Mammary epithelial cell (primary cell): ENCODE results near the genes EHD1, SNX15 and CDC42EP2.

- CAGE, long polyA plus RNA = no peak
- RRBS = 91% methylated on average over 3 of the region's 10 CpGs
Observed at GRCh38 chr11:64559723-64560073, 4.0 kb downstream of the SLC22A11 start.

DNA sequence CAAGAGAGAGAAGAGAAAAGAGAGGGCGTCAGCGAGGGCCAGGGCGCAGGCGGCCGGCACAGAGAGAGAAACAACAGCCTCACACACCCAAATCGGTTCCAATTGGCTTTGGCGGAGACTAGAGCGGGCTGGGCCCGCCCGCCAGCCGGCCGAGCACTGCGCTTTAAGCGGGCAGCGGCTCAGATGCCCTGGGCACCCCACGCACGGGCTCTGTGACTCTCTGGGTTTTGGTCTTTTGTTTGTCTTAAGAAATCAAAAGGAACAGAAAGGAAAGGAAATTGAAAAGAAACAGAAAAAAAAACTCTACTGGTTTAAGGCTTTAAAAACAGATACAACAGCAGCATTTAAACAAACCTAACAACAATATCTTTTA lies 17.1 kb downstream of the SLC22A12 start:
- CAGE, long polyA plus RNA = no peak
- RRBS = no CpG with 5 or more reads among the region's 17 CpGs

- CAGE, long polyA plus RNA = no peak
- RRBS = no CpG with 5 or more reads among the region's 10 CpGs
Observed at GRCh38 chr11:64675169-64675813, 47.7 kb downstream of the NRXN2 start.

DNA sequence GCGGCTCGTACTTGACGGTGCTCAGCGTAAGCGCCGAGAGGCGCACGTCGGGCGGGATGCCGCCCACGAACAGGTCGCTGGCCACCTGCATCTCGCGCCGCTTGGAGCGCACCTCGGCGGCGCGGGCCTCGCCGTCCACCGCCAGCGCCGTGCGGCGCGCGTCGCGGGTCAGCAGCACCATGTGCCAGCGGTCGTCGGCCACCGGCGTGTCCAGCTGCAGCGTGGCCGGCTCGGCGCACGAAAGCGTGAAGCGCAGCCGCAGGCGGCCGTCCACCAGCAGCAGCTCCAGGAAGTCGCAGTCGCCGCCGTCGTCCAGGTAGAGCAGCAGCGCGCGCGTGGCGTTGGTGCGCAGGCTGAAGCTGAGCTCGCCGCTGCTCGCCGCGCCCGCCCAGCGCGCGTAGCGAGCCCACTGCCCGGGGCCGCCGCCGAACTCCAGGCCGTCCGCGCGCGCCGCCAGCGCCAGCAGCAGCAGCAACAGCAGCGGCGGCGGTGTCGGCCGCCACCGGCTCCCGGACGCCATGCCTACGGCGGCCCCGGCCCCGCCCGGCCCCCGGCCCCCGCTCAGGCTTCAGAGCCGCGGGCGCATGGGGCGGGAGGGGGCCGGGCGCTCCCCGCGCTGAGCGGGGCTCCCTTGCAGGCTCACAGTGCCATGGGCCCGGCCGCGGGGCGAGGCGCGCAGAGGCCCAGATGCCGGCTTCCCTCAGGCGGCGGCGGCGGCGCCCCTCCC lies 9.7 kb downstream of the NRXN2 start:
- CAGE, long polyA plus RNA = no peak
- RRBS = 3% methylated on average over 33 of the region's 115 CpGs

DNA sequence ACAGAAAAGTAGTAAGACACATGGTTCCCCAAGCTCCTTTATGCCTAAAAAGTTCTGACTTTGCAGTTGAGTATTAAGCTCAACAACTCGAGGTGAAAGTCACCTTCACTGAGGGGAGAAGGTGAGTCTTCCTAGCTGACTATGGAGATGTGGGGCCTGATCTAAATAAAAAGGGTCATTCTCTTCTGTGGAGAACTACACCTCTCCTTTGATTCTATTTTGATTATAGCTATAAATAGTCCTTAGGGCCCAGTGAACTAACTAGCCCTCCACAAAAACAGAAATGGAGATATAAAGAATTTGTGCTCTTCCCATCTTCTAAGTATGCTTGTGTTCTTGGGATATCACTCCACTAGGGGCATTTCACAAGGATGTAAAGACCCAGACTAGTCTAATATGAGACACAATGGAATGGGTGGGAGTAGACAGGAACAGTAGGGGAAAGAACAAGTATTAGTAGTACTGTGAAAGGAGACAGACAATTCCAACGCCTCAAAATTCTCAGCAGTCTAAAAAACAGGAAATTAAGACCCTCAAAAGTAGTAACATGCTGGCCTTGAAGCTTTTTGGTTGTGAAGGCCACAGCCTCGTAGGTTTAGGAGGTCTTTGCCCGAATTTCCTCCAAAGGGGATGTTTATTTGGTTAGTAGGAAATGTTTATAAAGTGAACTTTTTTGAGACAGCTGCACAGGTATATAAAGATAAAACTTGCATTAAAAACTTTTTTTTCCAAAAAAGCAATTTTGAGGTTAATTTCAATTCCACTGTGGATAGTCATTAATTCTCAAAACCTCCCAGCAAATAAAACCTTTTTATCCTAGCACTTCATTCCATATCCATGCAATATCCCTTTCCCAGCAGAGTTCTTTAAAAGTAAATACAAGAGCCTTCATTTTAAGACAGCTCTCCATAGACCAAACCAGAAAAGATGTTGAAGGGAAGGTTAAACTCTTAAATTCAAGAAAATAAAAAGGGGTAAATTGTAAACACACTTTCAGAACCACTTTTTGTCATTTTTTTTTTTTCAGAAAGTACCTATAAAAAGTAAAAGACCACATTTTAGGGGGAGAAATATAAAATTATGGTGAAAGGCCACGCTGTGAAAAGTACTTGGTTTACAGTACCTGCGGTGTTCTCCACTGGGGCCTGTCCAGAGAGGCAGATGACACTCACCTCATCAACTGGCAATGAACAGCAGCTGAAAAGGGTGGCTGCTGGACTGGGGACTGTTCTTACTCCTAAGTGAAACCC lies 2.9 kb downstream of the SF1 start:
- CAGE, long polyA plus RNA = no peak
- RRBS = no CpG with 5 or more reads among the region's 6 CpGs

DNA sequence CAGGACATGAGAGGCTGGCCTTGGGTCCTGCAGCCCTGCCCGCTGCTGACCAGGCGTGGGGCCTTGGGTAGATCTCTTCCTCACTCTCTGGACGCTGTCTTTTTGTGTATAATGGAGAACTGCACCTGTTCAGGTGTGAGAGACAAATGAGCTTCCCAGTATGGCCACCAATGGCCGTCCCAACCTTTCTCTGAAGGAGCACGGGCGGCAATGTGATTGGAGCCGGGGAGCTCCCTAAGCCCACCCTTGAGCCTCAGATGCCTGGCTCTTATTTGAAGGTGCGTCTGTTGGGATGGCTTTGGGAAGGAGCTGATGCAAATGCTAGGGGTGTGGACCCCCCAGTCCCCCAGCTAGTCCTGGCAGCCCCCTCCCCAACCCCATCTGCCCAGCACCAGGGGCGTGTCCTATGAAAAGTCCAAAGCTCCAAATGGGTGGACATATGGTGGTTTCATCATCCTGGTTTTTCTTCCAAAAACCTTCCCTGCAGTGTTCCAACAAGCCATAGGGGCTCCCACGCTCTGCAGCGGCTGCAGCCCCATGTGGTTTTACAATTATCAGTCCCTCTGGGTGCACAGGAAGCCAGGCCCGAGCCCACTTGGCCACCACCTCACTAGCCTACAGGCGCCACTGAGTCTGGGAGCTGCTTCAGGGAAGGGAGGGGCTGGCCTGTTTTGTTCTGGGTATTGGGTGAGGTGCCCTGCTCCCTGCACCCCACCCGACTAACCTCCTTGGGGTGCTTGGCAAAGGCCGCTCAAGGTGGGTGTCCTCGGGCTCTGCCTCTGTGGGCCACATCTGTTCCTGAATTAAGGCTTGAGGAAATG lies 5.0 kb upstream of the CDC42BPG start:
- CAGE, long polyA plus RNA = no peak
- RRBS = no CpG with 5 or more reads among the region's 16 CpGs

GRCh38 chr11:64863656-64864209 lies 14.7 kb downstream of the EHD1 start:
- CAGE, long polyA plus RNA = no peak
- RRBS = no CpG with 5 or more reads among the region's 17 CpGs

DNA sequence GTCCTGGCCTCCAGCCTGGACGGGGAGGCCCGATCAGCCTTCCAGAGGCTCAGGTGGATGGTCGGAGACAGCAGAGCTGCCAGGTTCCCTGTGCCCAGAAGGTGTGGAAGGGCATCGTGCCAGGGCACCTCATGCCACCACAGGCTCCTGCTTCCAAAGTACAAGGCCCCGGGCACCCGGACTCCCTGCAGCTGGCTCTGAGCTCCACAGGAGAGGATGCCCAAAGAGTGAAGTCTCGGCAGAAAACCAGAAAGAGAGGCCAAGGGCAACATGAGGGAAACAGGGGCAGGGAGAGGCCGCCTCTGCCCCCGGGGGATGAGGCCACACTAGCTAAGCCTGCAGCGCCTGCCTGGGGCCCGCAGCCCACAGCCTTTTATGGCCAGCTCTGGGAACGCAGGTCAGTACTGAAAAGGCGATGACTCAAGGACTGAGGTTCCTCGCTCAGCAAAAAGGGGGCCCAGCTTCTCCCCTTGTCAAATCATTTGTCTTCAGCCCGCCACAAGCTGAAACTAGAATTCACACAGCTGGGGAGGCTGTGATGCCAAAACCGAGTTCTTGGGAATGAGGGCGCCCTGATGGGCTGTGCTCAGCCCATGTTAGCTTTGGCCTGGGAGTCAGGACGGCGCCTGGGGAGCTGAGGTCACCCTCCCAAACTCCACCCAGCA lies 14.1 kb downstream of the EHD1 start:
- CAGE, long polyA plus RNA = no peak
- RRBS = no CpG with 5 or more reads among the region's 19 CpGs

DNA sequence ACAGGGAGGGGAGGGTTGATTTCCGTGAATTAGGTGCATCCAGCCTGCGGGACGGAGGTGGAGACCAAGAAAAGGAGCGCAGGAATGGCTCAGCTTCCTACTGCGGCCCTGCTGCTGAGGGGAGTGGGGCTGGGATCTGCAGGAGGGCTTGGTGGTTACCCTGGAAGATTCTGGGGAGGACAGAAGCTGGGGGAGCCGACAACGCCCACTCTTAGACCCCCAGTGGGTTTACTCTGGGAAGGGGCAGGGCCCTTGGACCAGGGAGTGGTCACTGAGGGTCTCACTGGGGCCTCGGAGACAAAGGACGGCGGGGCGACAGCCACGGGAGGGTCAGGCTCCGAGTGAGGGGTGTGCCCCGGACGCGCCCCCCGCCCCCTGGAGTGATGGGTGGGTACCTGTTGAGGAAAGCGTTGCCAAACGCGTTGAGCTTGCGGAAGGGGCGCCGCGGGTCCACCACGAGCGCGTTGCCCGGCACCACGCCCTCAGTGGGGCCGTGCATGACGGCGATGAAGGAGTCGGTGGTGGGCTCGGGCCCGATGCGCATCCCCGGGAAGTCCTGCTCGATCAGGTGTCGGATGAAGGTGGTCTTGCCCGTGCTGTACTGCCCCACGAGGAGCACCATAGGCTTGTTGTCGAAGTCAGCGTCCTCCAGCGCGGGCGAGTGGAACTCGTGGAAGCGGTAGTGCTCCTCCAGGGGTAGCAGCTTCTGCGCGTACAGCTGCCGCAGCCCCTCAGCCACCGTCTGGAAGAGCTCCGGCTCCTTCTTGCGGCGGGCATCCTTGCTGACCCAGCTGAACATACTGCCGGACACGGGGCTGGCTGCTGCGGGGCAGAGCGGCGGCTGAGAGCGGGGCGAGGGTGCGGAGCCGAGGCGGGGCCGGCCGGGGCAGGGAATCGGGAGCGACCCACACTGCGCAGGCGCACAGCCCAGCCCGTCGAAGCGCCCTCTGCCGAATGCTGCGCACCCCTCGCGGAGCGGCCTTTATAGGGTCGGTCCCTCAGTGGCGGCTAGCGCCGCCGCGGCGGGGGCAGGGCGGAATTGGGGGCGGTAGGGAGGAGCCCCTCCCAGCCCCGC lies at the start of gene EHD1:
Gene EHD1, minus strand, starts transcription at position 956 of the 1,075 bp plus-strand sequence.
- CAGE, long polyA plus RNA = no peak
- RRBS = 2% methylated on average over 17 of the region's 89 CpGs

DNA sequence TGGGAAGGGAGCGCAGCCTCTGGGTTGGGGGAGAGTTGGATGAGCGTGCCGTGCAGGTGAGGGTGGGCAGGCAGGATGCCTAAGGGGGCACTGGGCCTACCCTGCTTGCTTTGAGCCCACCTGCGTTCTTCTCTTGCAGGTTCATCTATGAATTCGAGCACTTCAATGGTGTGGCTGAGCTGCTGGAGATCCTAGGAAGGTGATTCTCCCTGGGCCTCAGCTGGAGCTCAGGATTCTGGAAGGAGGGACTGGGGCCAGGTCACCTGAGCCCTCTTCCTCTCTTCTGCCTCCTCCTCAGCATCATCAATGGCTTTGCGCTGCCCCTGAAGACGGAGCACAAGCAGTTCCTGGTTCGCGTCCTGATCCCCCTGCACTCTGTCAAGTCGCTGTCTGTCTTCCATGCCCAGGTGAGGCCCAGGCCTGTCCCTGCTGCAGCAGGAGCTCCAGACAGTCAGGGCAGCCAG lies 5.5 kb downstream of the GPHA2 start:
- CAGE, long polyA plus RNA = no peak
- RRBS = no CpG with 5 or more reads among the region's 10 CpGs

DNA sequence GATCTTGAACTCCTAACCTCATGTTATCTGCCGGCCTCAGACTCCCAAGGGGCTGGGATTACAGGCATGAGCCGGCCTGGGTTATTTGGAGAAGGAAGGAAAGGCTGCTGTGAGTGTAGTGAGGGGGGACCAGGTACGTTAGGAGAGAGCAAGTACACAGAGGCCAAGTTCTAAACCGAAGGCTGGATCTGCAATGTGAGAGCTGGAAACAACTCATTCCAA lies 389 bp downstream of the BATF2 start:
- CAGE, long polyA plus RNA = no peak
- RRBS = no CpG with 5 or more reads among the region's 4 CpGs

DNA sequence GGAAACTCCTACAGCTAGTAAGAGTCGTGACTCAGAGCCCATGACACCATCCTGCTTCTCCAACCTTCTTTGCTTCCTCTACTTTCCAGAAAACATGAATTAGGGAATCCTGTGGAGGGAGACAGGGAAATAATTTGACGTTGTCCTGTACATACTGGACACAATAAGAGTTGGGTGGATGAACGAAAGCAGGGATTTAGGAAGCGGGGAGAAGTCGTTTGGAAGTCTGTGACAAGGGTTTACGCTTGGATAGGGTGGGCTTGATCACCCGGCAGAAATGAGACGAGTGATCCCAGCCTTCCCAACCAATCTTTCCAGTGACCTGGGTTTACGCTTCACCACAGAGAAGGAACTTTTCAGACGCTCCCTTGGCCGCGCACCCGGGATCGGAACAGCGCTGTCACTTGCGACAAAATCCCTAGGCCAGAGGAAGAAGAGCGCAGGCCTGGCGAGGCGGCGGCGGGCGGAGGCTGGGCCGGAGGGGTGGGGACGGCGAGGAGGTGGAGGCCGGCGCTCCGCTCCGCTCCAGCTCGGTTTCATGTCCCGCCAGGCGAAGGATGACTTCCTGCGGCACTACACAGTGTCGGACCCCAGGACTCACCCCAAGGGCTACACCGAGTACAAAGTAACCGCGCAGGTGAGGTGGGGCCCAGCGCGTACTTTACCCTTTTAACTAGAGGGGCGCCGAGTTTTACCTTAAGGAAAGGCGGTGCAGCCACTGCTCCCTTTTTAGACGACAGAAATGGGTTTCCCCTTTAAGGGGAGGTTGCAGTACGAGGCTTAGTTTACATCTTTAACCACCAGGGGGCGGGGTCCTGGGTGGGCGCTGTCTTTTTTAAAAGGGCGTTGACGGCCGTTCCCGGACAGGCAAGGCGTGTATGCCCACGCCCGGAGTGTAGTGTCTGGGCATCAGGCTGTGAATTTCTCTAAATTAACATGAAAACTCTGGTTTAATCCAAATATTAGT lies at the start of gene SNX15:
Gene SNX15, plus strand, starts transcription at position 440 of the 967 bp plus-strand sequence.
- CAGE, long polyA plus RNA = no peak
- RRBS = 1% methylated on average over 6 of the region's 53 CpGs

- CAGE, long polyA plus RNA = no peak
- RRBS = no CpG with 5 or more reads among the region's 23 CpGs
Observed at GRCh38 chr11:65110111-65110975, 1.3 kb upstream of the TM7SF2 start.

DNA sequence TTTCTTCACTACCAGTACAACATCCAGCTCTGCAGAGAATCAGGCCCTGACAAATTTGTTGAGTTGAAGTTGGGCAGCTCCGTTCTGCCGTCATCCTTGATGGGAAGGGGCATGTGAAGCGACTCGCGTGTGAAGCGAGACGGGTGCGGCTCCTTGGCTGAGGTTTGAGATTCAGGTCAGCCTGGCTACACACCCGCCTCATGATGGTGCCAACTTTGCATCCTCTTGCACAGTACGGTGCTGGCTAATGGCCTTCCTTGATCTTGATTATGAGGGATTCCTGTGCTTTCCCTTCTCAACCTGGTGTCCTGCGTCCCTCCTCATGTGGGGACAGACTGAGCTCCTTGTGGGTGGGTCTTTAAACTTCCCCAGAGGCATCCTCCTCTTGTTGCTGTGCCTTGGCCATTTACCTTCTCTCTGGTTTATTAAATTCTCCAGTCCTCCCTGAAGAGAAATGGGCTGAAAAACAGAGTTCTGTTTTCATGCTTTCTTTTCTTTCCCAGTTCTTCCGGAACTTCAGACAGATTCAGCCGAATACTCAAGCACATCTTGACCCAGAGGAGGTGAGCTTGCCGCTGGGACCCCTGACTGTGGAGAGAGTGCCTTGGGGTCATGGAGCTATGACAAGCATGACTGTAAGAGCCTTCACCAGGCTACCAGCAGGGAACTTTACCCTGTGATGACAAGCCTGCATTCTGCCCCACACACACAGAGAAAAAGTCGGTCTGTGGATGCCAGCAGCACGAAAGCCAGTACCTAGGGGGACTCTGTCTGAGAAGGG lies 19.4 kb upstream of the CDC42EP2 start:
- CAGE, long polyA plus RNA = no peak
- RRBS = no CpG with 5 or more reads among the region's 16 CpGs

DNA sequence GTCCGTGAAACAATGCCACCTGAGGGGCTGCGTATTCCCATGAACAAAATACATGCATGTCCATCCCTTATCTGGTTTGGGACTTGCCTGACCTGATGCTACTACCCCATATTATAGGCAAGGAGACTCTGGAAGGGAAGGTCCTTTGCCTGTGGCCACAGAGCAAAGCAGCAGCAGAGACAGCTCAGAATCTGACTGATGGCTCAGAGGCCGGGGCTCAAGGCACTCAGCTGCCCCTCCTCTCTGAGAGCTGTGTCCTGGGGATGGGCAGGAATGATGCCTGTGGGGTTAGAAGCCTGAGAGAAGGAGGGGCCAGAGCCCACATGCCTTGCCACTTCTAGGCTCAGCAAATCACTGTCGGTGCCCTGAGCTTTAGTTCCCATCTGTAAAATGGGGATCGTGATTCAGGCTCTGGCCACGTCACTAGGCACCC lies 3.6 kb upstream of the CDC42EP2 start:
- CAGE, long polyA plus RNA = no peak
- RRBS = no CpG with 5 or more reads among the region's 6 CpGs

GRCh38 chr11:65314279-65315178 lies at the start of gene CDC42EP2:
CDC42EP2 (plus strand) TSS chr11:65314866.
- CAGE, long polyA plus RNA = no peak
- RRBS = 2% methylated on average over 27 of the region's 79 CpGs

DNA sequence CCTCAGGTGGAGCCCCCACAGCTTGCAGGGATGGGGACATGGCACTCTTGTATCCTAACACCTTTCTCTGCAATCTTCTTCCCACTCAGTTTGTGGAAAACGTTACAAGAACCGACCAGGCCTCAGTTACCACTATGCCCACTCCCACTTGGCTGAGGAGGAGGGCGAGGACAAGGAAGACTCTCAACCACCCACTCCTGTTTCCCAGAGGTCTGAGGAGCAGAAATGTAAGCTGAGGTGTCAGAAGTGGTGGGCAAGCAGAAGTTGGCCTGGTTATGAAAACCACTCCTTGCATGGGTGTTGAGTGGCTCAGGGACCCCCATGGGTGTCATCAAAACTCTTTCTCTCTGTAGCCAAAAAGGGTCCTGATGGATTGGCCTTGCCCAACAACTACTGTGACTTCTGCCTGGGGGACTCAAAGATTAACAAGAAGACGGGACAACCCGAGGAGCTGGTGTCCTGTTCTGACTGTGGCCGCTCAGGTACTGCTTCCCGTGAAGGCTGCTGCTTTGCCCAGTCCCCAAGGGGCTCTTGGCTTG lies 8.9 kb upstream of the TIGD3 start:
- CAGE, long polyA plus RNA = no peak
- RRBS = no CpG with 5 or more reads among the region's 7 CpGs

DNA sequence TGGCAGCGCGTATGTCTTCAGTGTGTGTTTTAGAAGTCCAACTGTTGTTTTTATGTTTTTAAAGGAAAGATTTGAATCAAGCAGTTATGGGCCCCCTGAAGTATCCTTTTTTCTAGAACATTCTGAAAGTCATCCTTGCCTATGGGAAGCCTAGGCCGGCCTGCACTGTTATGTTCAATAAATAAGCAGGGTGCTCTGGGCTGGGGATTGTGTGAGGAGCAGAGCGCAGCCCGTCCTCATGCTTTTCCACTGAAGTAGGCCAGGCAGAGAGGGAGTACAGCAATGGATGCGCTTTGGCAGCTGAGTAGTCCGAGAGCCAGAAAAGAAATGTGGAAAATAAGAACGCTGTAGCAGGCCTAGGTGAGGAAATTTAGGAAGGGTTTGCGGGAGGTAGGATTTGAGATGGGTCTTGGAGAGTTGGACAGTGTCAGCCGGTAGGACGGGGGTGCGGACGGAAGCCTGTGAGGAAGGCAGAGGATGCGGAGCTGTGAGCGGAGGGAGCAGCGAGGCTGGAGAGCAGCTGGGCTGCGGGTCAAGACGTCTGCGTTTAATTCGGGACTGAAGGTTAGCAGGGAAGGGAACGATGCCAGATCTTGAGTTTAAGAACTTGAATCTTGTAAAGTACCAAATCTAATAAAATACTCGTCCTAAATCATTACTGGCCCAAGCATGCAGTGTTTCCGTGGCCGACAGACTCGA lies 794 bp upstream of the TIGD3 start:
- CAGE, long polyA plus RNA = no peak
- RRBS = no CpG with 5 or more reads among the region's 25 CpGs

DNA sequence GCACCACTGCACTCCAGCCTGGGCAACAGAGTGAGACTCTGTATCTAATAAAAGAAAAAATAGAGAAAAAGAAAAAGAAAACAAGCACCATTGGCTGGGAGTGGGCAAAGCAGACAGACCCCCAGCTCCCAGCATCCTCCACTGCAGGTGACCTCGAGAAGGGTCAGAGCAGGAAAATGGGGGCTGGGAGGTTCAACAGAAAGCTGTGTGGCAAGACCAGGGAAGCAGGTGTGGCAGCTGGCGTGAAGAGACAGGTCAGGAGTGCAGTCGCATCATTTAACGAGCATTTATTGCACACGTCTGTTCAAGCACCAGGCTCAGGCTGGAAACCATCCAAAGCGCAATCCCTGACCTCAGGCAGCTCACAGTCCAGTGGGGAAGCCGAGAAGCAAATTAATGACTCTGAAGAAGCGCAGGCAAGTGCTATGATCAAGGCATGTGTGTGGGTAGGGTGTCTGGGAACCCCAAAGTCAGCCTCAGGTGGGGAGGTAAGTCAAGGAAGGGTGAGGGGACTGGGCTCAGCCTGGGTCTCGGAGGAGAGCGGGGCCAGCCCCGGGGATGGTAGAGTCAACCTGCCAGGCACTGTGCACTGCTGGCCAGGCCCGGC lies 7.4 kb downstream of the SLC25A45 start:
- CAGE, long polyA plus RNA = no peak
- RRBS = 98% methylated on average over 2 of the region's 12 CpGs

- CAGE, long polyA plus RNA = no peak
- RRBS = no CpG with 5 or more reads among the region's 16 CpGs
Observed at GRCh38 chr11:65386898-65387185, 405 bp downstream of the FRMD8 start.